ENCODE results near the gene NECAP2.

- PRO-cap = no peak
Measured at GRCh38 chr1:15919217-15919648, 56.7 kb downstream of the ZBTB17 start.

DNA sequence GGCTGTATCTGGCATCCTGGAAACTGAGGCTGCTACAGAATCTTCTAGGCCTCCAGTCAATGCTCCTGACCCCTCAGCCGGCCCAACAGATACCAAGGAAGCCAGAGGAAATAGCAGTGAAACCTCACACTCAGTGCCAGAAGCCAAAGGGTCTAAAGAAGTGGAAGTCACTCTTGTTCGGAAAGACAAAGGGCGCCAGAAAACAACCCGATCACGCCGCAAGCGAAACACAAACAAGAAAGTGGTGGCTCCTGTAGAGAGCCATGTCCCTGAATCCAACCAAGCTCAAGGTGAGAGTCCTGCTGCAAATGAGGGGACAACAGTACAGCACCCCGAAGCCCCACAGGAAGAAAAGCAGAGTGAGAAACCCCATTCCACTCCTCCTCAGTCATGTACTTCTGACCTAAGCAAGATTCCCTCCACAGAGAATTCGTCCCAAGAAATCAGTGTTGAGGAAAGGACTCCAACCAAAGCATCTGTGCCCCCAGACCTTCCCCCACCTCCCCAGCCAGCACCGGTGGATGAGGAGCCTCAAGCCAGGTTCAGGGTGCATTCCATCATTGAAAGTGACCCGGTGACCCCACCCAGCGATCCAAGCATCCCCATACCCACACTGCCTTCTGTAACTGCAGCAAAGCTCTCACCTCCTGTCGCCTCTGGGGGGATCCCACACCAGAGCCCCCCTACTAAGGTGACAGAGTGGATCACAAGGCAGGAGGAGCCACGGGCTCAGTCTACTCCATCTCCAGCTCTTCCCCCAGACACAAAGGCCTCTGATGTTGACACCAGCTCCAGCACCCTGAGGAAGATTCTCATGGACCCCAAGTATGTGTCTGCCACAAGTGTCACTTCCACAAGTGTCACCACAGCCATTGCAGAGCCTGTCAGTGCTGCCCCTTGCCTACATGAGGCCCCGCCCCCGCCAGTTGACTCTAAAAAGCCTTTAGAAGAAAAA lies 42.6 kb downstream of the ZBTB17 start:
- PRO-cap = no peak

DNA sequence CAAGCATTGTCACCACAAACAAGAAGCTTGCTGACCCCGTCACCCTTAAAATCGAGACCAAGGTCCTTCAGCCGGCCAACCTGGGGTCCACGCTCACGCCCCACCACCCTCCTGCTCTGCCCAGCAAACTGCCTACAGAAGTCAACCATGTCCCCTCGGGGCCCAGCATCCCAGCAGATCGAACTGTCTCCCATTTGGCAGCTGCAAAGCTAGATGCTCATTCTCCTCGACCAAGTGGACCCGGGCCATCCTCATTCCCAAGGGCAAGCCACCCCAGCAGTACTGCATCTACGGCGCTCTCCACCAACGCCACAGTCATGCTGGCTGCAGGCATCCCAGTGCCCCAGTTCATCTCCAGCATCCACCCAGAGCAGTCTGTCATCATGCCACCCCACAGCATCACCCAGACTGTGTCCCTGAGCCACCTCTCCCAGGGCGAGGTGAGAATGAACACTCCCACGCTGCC lies 40.8 kb downstream of the ZBTB17 start:
- PRO-cap = no peak

DNA sequence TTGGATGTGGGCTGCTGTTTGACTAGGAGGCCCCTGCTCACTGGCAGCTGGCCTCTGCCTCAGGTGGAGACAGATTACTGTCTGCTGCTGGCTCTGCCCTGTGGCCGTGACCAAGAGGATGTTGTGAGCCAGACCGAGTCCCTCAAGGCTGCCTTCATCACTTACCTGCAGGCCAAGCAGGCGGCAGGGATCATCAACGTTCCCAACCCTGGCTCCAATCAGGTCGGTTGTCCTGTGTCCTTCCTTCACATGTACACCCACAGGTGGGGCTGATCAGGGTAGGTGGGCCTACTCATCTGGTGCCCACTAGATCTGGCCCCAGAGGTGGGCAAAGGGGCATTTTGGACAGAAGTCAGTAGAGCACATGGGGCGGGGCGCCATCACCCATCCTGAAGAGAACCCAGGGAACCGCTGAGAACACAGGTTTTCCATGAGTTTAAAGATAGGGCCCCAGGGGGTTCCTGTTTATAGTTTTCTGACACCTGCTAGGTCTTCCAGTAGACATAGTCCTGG lies 37.2 kb downstream of the ZBTB17 start:
- PRO-cap = no peak

DNA sequence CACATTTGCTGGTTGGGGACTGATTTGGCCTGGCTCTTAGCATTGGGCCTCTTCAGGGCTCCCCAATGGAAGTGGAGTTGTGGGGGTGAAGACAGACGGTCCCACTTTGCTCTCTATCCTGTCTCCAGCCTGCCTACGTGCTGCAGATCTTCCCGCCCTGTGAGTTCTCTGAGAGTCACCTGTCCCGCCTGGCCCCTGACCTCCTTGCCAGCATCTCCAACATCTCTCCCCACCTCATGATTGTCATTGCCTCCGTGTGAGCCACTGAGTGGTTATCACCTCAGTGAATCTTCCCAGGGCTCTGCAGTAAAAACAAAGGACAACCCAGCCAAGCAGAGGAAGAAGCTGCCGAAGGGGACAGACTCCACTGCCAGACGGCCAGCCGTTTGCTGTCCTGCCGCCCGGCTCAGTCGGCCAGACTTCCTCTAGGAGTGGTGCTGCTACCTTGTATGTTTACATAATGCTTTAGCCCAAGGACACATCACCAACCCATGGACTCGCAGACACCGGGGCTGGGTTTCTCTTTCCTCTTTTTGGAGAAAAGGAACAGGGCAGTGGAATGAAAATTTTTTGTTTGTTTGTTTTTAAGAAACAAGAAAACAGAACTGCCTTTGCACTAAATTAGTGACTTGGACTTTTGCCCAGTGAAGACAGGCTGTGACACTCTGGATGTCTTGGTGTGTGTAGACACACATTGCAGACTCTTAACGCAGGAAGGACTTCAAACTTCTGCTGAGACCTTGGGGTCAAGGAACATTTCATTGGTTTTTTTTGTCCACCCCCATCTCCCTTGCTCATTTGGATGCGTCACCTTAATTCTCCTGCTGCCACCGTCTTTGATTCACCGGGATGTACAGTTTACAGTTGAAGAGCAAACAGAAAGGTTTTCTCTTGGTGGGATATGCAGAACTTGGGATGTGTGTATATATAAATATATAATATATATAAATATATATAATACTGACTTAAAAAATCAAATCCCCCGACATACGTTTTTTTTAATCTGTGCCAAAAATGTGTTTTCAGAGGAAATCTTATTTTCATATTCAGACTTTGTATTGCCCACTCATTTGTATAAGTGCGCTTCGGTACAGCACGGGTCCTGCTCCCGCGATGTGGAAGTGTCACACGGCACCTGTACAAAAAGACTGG lies 36.4 kb downstream of the ZBTB17 start:
- PRO-cap = no peak

- PRO-cap = no peak
Measured at GRCh38 chr1:15982783-15983302, 6.9 kb upstream of the ZBTB17 start.

- PRO-cap = no peak
Measured at GRCh38 chr1:16018834-16018965, 857 bp upstream of the HSPB7 start.

GRCh38 chr1:16067058-16067825 lies 6.2 kb downstream of the FAM131C start:
- PRO-cap = no peak

- PRO-cap = no peak
Measured at GRCh38 chr1:16141431-16142148, 14.3 kb downstream of the EPHA2 start.

- PRO-cap = no peak
Measured at GRCh38 chr1:16165481-16165842, 9.6 kb upstream of the EPHA2 start.

- PRO-cap = no peak
Measured at GRCh38 chr1:16207375-16208058, 4.9 kb downstream of the ARHGEF19 start.

DNA sequence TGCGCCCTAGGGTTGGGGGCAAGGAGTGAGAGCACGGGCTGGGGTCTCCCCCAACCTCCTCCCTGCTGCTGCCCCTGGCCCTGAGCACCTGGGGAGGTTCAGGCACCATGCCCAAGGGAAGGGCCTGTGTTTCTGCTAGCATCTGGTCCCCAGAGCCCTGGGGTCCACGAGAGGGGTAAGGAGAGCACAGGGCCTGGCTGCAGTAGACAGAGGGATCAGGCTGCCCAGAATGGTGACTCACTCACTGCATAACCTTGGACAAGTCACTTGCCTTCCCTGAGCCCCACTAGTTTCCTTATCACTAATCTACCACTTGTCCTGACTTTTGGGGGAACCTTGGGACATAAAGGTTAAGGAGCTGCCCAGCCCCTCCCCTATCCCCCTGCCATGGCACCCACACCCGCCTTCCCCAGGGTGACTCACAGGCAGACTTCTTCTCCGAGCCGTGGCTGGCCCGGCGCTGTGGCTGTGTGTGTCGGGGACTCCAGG lies 4.2 kb downstream of the ARHGEF19 start:
- PRO-cap = no peak

- PRO-cap = no peak
Measured at GRCh38 chr1:16334747-16335351, 17.4 kb downstream of the FBXO42 start.

GRCh38 chr1:16371748-16372274 lies 4.8 kb downstream of the SZRD1 start:
- PRO-cap = no peak

DNA sequence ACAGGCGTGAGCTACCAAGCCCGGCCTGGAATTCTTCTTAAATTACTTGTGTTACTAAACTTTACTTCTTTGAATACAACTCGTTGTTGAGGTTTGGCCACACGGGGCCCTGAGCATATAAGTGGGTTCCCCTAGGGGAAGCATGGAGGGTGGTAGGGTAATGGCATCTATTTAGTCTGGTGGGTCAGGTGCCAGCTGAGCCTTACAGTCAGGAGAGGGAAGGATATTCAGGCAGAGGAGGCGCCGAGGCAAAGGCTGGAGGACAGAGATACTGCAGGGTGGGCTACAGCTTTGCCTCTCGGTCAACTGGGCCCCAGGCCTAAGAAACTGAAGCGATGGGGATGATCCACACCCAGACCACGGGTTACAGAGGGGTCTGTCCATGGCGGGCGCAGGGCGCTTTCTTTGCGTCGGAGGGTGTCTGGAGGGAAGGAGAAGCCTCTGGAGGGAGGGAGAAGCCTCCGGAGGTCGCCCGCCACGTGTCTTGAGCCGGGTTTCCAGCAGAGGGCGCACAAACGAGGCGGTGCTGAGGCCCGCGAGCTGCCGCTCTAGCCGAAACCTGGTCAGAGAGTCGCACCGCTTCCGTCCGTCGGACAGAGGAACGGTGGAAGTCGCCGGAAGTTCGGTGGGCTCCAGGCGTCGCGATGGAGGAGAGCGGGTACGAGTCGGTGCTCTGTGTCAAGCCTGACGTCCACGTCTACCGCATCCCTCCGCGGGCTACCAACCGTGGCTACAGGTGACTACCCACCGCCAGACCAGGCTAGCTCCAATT lies at the start of gene NECAP2:
Gene NECAP2 (plus strand): TSS at position 607 of the 772 bp plus-strand sequence.
- PRO-cap = unidirectional peak, plus-strand start at position 596 of the sequence

GRCh38 chr1:16472530-16472969 lies 32.0 kb downstream of the NECAP2 start:
- PRO-cap = no peak

DNA sequence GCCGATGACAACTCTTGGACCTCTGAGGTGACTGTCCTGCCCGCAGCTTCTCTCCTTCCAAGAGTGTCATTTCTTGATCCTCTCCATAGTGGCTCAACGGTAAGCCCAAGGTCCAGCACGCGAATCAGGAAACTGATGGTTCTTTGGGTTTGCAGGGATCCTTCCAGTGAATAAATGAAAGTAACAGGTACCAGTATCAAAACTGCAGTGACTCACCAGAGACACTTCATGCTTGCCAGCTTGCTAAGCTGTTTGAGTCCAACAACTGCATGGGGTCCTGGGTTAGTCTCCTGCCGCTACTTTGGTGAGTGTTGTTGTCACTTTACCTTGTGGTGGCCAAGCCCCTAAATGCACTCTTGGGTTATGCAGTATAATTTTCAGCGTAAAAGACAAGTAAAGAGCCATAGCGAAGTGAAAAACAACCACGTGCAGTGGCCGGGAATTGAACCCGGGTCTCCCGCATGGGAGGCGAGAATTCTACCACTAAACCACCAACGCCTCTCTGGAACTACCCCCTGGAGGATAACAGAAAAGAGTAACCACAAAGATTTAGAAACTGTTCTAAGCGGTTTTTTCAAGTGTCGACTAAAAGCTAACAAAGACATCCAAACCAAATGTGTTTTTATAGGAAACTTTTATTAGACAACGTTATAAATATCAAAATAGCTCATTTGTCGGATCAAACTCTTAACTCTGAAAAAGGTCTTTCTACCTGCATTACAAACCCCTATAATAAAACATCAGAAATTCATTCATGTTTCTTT lies 237.5 kb downstream of the NECAP2 start:
- PRO-cap = no peak

GRCh38 chr1:16685816-16686384 lies 235.8 kb upstream of the CROCC start:
- PRO-cap = unidirectional peak, minus-strand start at chr1:16686251

DNA sequence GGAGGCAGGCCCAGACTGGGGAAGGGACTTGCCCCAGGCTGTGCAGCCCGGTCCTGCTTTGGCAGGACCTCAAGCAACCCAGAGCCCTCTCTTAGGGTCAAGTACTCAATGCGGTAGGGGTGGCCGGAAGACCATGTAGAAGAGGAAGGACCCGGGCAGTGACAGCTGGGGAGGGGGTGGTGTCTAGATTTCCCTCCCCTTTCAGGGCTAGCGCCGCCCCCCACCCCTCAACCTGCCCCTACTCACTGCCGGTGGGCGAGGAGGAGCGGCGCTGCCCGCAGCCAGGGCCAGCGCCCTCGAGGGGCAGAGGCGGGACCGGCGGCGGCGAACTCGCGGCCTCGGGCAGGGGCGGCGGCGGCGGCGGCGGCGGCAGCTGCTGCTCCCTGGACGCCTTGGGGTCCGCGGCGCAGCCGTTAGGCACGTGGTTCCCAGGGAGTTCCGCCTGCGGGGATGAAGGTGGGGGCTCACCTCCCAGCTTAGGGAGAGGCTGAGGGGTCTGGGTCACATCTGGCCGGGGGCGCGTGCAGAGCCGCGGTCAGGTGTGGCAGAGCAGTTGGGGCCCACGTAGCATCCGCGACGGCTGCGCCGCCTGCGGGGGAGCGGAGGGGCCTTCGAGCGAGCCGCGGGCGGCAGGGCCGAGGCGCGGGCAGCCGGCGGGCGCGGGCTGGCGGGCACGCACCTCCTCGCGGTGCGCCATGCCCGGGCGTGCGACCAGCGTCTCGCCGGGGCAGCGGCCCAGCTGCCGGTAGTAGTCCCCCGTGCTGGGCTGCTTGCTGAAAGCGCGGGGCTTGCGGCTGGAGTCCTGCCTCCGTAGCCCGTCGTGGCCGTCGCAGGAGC lies 222.3 kb upstream of the CROCC start:
- PRO-cap = no peak

DNA sequence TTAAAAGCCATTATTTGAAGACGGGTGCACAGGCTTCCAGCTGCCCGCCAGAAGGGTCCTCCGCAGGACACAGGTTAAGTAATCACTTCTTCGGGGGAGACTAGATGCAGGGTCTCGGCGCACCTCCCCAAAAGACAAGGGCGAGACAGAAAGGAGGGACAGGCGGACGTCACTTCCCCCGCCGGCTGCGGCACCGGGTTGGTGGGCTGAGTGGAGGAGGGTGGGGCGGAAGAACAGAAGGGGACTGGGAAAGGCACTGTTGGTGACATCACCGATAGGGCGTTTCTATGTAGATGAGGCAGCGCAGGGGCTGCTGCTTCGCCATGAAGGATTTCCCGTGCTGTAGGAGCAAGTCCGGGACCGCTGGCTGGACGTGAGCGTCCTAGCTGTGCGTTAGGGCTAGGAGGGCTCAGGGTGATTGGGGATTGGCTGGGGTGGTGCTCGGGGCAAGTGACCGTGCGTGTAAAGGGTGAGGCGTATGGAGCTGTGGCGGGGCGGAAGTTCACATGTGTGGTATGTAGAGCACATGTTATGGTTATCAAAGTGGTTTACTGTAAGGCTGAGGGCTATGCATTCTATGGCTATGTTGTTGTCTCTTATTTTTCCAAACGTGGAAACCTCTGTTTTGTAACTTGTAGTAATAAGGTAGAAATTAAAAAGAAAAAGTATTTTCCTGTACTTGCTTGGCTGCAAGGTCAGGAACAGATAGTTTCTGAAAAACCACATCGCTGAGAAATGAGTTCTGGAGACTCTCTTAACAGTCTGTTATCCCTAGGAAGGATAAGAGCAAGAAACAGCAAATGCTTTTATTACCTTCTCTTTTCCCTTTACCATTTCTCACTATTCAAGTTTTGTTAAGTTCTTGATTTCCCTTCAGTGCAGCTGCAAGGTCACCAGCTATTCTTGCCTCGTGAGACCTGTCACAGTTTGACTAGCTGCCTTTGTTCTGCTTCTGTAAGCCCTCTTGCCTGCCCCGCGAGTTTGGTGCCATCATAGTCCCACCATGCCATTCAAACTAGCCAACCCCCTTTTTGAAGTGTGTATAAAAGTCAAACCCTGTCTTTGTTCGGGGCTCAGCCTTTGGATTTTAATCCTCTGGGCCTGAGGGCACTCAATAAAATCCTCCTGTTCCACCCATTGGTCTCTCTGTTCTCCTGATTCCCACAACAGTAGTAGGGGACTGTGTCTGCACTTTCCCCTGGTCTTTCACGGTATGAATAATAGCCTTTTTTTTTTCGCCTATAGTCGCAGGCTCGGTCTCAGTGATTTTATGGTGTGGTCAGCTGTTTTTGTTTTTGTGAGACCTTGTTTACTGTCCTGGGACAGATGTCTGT lies 16.6 kb upstream of the CROCC start:
- PRO-cap = bidirectional peak, plus-strand start at position 509 of the sequence, minus-strand start at position 136 of the sequence; unidirectional peak, plus-strand start at position 546 of the sequence